Amniotic epithelial cell (primary cell): ENCODE data around the gene CNST.

DNA sequence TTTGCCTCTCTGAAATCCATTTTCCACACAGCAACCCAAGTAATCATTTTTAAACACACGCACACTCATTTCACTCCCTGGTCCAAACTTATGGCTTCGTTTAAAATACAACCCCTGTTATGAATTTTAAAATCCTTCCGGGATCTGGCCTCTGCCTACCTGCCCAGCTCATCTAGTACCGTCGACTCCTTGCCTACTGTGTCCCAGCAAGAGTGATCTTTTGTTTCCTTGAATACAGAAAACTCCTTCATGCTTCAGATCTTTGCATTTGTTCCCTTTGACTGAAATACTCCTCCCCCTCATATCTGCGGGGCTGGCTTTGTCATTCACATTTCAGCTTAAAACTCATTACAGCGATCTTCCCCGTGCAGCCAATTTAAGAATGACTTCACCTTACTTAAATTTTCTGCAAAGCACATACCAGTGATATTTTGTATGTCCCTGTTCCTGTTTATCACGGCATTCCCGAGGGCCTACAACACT is 1.1 kb upstream of the DESI2 start:
- RRBS, result no CpG with 5 or more reads among the region's 10 CpGs

- RRBS, result no CpG with 5 or more reads among the region's 8 CpGs
These were observed 24.7 kb downstream of the ENSG00000284188 start for GRCh38 chr1:244705883-244706686.

- RRBS, result no CpG with 5 or more reads among the region's 12 CpGs
These were observed 30.5 kb upstream of the ENSG00000284188 start for GRCh38 chr1:244761363-244761675.

GRCh38 chr1:244837438-244838237 is 2.2 kb downstream of the COX20 start:
- RRBS, result no CpG with 5 or more reads among the region's 5 CpGs

DNA sequence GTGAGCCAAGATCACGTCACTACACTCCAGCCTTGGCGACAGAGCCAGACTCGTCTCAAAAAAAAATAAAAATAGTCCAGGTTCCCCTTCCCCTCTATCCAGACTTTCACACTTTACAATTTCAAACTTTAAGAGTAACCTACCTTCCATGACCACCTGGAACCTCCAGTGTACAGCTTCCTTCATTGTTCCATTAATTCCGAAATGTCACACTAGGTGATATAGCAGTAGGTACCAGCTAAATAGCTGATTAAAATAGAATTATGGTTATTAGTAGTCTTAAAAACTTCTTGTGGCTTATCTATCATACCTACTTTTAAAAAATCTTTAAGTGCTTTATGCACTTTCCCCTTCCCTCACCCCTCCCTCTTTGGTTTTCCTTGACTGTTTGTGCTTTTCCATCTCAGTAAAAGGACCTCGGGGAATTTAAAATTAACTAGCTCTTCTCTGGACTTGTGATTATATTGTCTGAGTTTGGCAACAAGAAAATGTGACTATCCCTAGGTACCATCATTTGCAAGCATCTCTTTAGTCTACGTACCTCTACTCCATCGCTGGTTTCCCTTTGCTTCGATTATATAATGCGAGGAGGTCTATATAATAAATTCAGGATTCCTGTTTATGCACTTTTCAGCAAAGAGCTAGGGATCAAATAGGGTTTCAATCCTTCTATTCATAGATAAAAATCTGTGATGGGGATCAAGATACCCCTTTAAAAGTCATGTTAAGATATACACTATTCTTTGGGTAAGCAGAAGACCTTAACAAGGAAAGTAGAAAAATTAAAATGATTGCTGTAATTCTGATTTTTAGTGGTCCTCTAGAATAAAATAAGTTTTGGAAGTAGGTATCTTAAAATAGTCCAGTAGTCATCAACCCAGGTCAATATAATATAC is 11.3 kb downstream of the COX20 start:
- RRBS, result no CpG with 5 or more reads among the region's 9 CpGs

DNA sequence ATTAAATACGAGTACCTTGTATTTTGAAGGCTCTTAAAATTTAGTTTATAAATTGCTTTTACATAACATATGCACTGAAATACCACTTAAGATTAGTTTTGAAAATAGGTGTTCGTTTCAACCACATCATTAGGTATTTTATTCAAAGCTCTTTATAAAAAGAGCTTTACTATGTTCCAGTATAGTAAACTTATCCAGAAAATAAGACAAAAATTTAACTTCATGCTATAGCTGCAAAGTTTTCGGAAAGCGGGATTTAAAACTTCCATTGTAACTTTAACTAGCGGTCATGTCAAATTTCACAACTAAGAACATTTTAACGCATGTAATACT is 279 bp upstream of the EFCAB2 start:
- RRBS, result no CpG with 5 or more reads among the region's 6 CpGs

GRCh38 chr1:244970273-244970680 is 795 bp downstream of the EFCAB2 start:
- RRBS, result 3% methylated on average over 34 of the region's 47 CpGs

- RRBS, result no CpG with 5 or more reads among the region's 4 CpGs
These were observed 62.0 kb downstream of the KIF26B start for GRCh38 chr1:245216813-245217135.

GRCh38 chr1:245929880-245930323 is 577.2 kb downstream of the SMYD3 start:
- RRBS, result no CpG with 5 or more reads among the region's 4 CpGs

- RRBS, result no CpG with 5 or more reads among the region's 4 CpGs
These were observed 419.9 kb downstream of the SMYD3 start for GRCh38 chr1:246087005-246087666.

DNA sequence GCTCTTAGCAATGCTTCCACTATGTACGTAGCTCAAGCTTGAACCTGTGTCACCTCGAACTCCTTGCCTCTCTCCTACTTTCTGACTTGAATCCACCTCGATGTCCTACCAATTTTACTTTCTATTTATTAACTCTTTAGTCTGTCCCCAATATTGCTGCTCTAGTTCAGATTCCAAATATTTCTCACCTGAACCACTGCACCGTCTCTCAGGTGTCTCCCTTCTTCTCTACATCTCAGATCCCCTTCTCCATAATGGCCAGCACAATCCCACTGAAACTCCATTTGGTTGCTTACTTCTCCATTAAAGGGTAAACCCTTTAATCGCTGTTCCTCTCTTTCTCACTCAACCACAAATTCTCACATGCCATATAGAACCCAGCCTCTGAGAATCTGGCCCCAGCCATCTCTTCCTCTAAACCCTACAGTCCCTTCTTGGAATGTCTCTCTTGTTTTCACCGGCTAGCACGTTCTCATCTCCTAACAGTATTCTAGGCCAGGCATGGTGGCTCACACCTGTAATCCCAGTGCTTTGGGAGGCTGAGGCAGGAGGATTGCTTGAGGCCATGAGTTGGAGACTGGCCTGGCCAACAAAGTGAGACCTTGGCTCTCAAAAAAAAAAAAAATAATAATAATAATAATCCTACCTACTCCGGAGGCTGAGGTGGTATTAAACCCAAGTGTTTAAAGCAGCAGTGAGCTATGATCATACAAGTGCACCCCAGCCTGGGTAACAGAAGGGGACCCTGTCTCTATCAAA is 404.8 kb downstream of the SMYD3 start:
- RRBS, result no CpG with 5 or more reads among the region's 8 CpGs

GRCh38 chr1:246188071-246188488 is 319.0 kb downstream of the SMYD3 start:
- RRBS, result no CpG with 5 or more reads among the region's 4 CpGs

- RRBS, result 2% methylated on average over 29 of the region's 82 CpGs
These were observed at the start of gene CNST for GRCh38 chr1:246566092-246567161. TSS of gene CNST (plus strand) at chr1:246566456.

DNA sequence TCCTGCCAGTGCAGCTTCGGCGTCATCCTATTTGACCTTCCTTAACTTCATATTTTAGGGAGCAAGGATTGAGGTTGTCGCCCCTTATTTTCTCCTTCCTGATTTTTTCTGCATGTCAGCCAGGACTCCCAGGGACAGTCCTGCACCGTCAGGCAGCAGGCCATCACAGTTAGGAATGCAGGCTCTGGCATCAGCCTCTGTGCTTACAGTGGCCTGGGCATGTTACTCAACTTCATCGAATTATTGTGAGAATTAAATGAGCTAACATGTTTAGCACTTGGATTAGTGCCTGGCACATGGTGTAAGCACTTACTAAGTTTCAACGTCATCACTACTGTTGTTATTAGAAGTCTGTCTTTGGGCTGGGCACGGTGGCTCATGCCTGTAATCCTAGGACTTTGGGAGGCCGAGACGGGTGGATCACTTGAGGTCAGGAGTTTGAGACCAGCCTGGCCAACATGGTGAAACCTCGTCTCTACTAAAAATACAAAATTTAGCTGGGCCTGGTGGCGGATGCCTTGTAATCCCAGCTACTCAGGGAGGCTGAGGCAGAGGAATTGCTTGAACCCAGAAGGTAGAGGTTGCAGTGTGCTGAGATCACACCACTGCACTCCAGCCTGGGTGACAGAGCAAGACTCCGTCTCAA is 45.1 kb downstream of the SCCPDH start:
- RRBS, result no CpG with 5 or more reads among the region's 12 CpGs

DNA sequence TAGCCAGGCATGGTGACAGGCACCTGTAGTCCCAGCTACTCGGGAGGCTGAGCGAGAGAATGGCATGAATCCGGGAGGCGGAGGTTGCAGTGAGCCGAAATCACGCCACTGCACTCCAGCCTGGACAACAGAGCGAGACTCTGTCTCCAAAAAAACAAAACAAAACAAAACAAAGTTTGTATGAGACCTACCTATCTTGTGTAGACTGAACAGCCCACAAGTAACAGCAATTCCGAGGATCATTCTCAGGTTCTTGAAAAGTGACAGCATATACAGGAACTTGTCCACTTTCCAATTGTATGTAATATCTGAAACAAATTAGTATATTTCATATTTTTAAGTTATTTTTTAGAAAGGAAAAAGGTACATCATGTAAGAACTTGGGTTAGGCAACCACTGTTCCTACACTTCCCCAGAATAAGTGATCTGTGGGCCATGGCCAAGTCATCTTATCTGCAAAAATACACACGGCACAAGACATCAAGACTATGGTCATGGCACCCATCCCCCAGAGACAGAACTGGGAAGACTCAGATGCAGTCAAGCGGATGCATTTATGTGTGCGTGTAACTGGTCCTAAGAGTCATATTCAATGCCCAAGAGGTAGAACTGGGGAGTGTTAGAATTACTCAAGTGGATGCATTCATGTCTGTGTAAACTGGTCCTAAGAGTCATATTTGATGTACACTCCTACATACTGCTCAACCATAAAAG is 26.2 kb downstream of the AHCTF1 start:
- RRBS, result no CpG with 5 or more reads among the region's 11 CpGs

- RRBS, result no CpG with 5 or more reads among the region's 5 CpGs
These were observed 28.2 kb upstream of the AHCTF1 start for GRCh38 chr1:246959767-246960527.

- RRBS, result 3% methylated on average over 17 of the region's 89 CpGs
These were observed 6.8 kb upstream of the ZNF669 start for GRCh38 chr1:247110567-247111657.

DNA sequence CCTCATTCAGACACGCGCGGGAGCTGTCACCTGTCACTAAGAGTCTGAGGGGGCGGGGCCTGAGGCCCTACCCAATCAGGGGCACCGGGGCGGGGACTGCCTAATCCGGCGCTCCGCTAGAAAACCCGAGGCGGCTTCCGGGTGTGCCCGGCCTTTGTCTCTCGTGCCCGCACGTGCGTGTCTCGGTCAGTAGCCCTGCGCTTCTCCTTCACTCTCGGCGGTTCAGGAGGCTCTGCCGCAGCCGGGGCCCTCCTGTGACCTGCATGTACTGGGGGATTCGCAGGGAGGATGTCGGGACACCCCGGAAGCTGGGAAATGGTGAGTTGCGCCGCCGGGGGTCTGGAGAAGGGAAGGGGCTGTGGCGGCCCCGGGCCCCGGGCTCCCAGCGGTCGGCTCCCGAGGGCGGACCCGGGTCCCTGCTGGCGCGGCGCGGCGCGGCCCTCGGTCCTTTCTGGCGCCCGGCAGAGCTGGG is 22.2 kb upstream of the ZNF669 start:
- RRBS, result no CpG with 5 or more reads among the region's 46 CpGs

DNA sequence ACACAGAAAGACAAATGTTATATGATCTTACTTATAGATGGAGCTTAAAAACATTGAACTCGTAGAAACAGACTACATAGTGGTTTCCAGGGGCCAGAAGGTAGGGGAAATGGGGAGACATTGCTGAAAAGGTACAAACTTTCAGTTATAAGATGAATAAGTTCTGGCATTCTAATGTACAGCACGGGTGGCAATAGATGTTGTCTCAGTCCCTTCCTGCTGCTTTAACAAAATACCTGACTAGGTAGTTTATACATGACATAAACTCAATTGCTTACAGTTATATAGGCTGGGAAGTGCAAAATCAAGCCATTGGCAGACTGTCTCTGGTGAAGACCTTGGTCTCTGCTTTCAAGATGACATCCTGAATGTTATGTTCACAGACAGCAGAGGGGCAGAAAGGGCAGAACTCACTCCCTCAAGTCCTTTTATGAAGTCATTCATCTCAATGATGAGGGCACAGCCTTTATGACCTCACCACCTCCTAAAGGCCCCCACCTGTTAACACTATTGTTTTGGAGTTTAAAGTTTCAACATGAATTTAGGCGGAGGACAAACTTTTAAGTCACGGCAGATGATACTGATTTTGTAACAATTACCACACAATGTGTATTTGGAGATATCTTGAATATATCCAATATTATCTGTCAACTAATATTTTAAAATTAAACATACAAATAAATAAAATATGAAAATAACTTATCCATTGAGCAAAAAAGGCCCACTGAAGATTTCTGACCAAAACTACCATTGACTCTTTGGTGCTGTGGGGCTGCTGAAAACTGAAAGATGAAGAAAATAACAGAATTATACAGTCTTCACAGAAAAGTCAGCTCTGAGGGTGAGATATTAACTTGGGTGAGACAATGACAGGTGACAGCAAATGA is 22.0 kb downstream of the ZNF124 start:
- RRBS, result no CpG with 5 or more reads among the region's 4 CpGs

- RRBS, result no CpG with 5 or more reads among the region's 13 CpGs
These were observed 13.4 kb upstream of the ZNF124 start for GRCh38 chr1:247185023-247185905.